ENCODE data around the gene UBQLN4.

GRCh38 chr1:155320996-155321759 is 484 bp downstream of the RUSC1 start:
- RAMPAGE, long total RNA = no peak
- RRBS = 65% methylated on average over 7 of the region's 33 CpGs

- RAMPAGE, long total RNA = no peak
- RRBS = no CpG with 5 or more reads among the region's 5 CpGs
Observed at GRCh38 chr1:155536004-155536692, 26.5 kb downstream of the ASH1L start.

GRCh38 chr1:155880901-155881682 is 21.7 kb downstream of the SYT11 start:
- RAMPAGE, long total RNA = no peak
- RRBS = no CpG with 5 or more reads among the region's 14 CpGs

GRCh38 chr1:155892962-155893541 is 18.1 kb downstream of the RIT1 start:
- RAMPAGE, long total RNA = no peak
- RRBS = no CpG with 5 or more reads among the region's 4 CpGs

DNA sequence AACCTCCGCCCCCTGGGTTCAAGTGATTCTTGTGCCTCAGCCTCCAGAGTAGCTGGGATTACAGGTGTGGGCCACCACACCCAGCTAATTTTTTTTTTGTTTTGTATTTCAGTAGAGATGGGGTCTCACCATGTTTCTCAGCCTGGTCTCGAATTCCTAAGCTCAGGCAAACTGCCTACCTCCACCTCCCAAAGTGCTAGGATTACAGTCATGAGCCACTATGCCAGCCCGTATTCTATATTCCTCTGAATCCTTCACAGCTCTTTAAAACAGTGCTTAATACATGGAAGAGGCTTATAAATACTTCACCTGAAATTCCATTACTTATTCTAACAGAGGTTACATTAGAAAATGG is 15.8 kb downstream of the RIT1 start:
- RAMPAGE, long total RNA = no peak
- RRBS = no CpG with 5 or more reads among the region's 3 CpGs

DNA sequence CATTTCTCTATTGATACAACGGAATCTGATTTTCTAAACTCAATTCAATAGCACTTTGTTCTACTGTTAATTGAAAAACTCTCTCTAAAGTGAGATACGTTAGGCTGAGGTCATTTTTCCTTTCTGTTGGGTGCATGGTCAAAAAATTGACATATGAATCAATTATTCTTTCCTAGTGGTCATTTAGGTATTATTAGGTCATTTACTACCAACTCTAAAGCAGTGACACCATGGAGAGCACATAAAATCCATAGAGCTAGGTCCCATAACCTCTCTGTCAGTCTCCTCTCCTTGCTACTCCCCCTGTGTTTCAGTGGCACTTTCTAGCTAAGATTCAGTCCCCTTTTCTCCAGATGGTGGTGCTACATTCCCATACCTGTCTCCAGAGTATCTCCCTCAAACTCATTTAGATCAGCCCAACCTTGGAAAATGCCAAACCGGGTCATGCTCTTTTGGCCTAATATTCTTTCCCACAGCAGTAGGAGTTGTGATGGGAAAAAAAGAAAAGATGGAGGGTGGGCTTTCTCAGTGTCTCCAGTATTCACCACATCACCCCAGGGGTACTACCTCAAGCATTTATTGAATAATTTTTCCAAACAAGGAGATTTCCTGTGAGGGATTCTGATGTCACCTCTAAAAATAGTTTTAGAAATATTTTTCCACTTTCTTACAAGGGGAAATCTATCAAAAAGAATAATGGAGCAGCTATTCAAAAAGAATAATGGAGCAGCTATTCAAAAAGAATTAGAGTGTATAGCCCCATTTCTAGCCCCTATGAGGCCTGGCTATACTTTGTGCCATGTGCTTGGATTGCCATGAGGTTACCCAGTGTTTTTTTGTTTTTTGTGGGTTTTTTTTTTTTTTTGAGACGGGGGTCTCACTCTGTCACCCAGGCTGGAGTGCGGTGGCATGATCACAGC is 3.2 kb upstream of the RXFP4 start:
- RAMPAGE, long total RNA = no peak
- RRBS = no CpG with 5 or more reads among the region's 5 CpGs

DNA sequence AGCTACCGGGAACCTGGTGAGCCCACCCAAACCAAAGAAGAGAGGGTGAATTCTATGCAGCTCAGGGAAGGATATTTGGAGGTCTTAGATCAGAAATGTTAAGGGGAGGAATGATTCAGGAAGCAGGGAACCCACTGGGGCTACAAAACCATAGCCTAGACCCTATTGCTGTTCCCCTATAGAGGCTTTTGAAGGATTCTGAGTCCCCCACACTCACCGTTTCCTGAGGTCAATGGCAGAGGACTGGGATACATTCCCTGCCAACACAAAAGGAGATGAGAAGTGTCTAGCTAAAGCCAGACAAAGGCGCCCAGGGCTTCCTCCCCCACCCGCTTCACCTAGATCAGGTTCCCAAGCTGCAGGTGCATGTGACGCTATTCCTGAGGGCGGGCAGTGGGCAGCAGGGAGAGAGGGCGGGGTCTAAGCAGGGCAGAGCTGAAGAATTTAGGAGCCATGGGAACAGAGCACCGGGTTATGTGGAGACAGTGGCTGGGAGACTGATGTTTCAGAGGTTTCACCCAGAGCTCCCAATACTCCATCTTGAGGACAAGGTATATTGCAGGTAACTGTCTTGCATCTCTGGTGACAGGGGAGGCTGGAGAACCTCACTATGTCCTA is 5.9 kb upstream of the ARHGEF2 start:
- RAMPAGE, long total RNA = no peak
- RRBS = no CpG with 5 or more reads among the region's 8 CpGs

GRCh38 chr1:155989850-155990360 is 11.6 kb upstream of the ARHGEF2 start:
- RAMPAGE, long total RNA = no peak
- RRBS = no CpG with 5 or more reads among the region's 5 CpGs

DNA sequence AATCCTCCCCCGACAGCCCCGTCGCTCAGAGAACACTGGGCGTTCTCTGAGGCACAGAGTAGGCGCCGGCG is 601 bp downstream of the UBQLN4 start:
- RAMPAGE, long total RNA = no peak
- RRBS = no CpG with 5 or more reads among the region's 7 CpGs

DNA sequence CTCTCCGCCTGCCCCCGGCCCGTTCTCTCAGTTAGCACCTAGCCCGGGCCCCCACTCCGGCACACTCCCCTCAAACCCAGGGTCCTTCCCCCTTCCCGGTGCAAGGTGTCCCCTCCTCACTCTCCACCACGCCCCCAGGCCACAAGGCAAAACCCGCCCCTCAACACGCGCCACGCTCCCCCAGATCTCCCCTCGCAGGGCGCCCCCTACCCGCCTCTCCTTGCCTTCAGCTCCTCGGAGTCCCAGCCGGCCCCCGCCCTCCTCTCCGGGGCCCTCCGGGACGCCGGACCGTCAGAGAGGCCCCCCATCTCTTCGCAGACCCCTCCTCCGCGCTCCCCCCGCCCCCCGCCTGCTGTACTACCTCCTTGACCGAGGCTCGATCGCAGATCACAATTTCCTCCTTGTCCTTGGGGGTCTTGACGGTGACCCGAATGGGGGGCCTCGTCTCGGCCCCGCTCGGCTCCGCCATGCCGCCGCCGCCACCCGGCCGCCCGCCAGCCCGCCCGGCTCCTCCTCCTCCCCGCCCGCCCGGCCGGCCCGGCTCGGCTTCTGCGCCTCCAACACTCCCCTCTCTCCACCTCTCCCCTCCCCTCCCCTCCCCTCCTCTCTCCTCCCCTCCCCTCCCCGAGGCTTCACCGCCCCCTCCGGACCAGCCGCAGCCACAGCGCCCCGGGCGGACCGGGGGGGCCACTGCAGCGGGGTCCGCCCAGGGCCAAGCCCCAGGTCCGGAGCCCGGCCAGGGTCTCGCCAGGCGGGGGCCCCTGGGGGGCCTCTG is at the start of gene UBQLN4:
TSS of gene UBQLN4 (minus strand) at position 566 of the 775 bp plus-strand sequence.
- RAMPAGE, long total RNA = no peak
- RRBS = 4% methylated on average over 8 of the region's 66 CpGs

GRCh38 chr1:156073200-156074265 is 8.7 kb downstream of the MEX3A start:
- RAMPAGE, long total RNA = no peak
- RRBS = 40% methylated on average over 2 of the region's 6 CpGs

DNA sequence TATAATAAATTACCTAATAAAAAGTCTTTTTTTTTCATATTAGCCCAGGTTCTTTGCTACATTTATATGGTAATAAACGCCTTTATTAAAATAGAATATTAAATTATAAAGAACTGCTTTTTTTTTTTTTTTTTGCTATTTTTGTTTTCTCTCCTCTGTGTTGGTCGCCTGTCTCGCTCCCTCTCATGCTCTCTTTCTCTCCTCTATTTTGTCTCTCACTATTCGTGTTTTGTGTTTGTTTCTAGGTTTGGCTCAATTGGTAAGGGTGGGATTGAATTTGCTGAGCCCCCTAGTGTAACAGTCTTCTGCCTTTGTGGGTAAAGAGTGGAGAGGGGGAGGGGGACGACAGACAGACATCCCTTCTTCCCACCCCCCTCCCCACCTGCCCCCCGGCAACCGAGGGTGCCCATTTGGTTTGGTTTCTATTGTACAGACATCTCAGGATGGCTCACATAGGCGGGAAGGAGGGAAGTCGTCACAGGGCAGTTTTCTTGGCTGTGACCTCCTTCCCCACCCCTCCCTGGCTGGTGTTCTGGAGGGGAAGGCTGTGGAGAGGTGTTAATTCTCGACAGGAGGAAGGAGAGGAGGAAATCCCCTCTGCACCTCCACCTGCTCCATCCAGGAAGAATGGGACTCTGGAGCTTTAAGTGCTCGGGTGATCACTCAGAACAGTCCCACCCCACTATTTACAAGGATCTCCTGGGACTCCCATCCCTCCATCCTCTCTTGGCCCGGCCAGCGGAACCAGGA is 7.8 kb downstream of the MEX3A start:
- RAMPAGE, long total RNA = no peak
- RRBS = no CpG with 5 or more reads among the region's 13 CpGs

GRCh38 chr1:156152179-156153106 is 942 bp upstream of the SEMA4A start:
- RAMPAGE, long total RNA = no peak
- RRBS = no CpG with 5 or more reads among the region's 10 CpGs

- RAMPAGE, long total RNA = no peak
- RRBS = no CpG with 5 or more reads among the region's 17 CpGs
Observed at GRCh38 chr1:156155622-156156799, 2.6 kb downstream of the SEMA4A start.

DNA sequence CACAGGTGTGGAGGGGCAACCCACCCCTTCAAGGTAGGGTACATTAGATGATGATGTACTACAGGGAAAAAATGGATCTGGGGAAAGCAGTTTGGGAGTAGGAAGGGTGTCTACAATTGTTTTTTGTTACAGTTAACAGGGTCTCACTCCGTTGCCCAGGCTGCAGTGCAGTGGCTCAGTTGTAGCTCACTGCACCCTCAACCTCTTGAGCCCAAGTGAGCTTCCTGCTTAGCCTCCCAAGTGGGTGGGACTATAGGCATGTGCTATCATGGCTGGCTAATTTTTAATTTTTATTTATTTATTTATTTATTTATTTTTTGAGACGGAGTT is 11.5 kb upstream of the SLC25A44 start:
- RAMPAGE, long total RNA = no peak
- RRBS = no CpG with 5 or more reads among the region's 2 CpGs

DNA sequence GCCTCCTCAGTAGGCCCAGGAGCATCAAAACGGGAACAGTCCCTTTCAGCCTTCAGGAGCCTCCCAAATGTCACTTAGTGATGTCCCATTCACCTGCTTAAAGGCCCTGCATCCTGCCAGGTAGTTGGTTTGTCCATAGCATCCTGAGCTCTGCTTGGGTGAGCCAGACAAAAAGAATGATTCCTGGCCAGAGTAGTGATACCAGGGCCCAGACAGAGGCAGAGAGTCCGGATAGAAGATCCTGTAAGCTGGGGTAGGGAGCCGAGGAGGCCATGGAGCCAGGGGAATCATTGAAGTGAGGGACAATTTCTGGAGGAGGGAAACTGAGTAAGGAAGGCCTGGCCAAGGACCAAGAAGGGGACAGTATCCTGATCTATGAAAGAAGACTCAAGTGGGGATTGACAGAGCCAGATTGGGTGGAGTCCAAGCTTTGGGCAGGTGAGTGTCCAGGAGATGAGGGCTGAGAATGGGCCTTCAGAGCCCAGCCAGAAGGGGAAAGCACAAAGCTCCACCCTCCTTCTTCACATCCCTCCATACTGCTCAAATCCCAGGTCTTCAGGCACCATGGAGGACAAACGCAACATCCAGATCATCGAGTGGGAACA is 5.5 kb downstream of the SLC25A44 start:
- RAMPAGE, long total RNA = no peak
- RRBS = no CpG with 5 or more reads among the region's 5 CpGs

DNA sequence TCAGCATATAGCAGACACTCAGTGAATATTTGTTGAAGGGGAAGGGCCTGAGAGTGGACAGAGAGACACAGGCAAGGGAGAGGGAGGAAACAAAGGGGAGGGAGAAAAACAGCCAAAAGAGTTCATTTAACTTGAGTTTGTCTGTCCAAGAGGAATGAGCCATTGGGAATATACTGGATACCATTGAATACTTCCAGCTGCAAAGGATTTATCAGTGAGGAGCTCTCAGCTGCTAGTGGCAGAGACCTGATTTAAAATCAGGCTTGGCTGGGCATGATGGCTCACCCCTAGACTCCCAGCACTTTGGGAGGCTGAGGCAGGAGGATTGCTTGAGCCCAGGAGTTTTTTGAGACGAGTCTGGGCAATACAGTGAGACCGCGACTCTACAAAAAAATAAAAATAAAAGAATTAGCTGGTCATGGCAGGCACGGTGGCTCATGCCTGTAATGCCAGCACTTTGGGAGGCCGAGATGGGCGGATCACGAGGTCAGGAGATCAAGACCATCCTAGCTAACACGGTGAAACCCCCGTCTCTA is 11.4 kb upstream of the BGLAP start:
- RAMPAGE, long total RNA = no peak
- RRBS = no CpG with 5 or more reads among the region's 9 CpGs

DNA sequence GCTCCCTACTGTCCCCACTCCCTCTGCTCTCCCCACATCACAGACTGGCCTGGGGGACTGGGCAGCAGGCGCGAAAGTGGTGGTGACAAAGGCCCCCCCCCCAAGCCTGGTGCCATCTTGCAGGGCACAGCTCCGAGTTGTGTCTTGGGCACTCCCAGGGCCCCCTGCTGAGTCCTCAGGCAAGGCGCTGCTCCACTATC is 3.3 kb upstream of the BGLAP start:
- RAMPAGE, long total RNA = no peak
- RRBS = no CpG with 5 or more reads among the region's 4 CpGs

GRCh38 chr1:156251371-156252051 is 3.7 kb upstream of the PAQR6 start:
- RAMPAGE, long total RNA = no peak
- RRBS = no CpG with 5 or more reads among the region's 7 CpGs

DNA sequence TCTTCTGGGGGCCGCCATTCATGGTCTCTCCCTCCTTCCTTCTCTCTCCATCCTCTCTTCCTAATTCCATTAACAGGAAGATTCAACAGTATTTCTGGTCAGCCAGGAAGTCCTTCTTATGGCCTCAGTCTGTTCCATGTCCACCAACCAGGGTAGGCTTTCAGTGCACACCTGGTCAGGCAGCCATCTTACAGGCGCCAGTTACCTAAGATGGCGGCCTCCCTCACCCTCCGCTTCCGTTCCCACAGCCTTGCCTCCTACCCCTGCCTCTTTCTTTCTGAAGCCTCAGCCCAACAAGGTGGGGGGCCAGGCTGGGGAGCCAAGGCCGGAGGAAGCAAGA is 43.5 kb downstream of the RHBG start:
- RAMPAGE, long total RNA = no peak
- RRBS = no CpG with 5 or more reads among the region's 6 CpGs